Bronchus fibroblast of lung (primary cell): ENCODE measurements around the gene HSPB1.

DNA sequence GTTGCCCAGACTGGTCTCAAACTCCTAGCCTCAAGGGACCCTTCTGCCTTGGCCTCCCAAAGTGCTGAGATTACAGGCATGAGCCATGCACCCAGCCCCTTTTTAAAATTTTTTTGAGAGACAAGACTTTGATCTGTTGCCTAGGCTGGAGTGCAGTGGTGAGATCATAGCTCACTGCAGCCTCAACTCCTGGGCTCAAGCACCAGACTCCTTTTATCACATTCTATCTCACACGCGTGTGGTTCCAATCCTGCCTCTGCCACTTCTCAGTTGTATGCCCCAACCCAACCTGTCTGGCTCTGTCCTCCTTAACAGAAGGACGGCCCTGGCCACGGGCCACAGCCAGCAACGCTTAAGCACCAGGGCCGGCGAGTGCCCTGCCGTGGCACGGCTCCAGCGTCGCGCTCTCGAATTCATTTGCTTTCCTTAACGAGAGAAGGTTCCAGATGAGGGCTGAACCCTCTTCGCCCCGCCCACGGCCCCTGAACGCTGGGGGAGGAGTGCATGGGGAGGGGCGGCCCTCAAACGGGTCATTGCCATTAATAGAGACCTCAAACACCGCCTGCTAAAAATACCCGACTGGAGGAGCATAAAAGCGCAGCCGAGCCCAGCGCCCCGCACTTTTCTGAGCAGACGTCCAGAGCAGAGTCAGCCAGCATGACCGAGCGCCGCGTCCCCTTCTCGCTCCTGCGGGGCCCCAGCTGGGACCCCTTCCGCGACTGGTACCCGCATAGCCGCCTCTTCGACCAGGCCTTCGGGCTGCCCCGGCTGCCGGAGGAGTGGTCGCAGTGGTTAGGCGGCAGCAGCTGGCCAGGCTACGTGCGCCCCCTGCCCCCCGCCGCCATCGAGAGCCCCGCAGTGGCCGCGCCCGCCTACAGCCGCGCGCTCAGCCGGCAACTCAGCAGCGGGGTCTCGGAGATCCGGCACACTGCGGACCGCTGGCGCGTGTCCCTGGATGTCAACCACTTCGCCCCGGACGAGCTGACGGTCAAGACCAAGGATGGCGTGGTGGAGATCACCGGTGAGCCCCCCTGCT is at the start of gene HSPB1:
HSPB1 (plus strand) TSS at position 618 of the 1,036 bp plus-strand sequence.
- RAMPAGE, long total RNA: start-site peak on the plus strand centred at position 567 of the sequence, 147 bp wide, 2,318 and 1,618 reads in 2 replicates

DNA sequence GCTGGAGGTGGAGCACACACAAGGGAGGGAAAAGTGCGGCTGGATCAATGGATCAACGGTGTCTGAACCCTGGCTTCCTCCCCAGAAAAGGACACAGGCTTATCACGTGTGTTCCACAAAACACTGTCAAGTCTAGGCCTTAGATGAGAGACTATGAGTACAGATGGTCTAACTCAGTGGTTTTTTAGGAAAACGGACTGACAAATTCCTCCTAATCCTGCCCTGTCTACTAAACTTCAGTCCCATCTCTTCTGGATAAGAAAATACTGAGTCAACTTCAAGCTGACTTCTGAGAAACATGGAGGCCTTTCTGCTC is 27.9 kb downstream of the HSPB1 start:
- RAMPAGE, long total RNA: no peak

DNA sequence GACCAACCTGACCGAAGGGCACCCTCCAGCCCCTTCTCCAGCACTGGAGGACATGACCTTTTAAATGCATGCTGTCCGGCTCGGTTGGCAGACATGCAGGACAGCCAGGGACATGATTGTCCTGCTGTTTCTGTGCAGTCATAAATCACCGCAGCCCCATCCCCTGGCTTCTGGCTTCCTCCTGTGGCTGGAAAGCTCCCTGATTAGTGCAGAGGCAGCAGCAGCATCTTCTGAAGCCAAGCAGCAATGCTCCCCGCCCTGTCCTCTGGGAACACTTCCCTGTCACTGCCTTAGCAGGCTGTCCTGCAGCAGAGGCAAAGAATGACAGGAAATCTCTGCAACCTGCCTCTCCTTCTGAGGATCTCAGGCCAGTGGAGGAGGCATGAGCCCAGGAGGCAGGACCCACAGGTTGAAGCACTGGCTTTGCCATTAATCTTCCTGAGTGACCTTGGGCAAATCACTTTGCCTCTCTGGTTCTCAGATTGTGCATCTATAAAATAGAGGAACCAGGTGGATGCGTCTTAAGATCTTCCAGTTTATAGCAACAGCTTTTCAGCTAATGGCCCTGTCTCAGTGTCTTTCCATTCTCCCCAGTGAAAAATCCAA is 7.2 kb upstream of the YWHAG start:
- RAMPAGE, long total RNA: no peak

GRCh38 chr7:76383290-76383708 is 24.5 kb upstream of the YWHAG start:
- RAMPAGE, long total RNA: no peak

- RAMPAGE, long total RNA: no peak
These were observed 20.2 kb downstream of the SSC4D start for GRCh38 chr7:76388992-76389917.

DNA sequence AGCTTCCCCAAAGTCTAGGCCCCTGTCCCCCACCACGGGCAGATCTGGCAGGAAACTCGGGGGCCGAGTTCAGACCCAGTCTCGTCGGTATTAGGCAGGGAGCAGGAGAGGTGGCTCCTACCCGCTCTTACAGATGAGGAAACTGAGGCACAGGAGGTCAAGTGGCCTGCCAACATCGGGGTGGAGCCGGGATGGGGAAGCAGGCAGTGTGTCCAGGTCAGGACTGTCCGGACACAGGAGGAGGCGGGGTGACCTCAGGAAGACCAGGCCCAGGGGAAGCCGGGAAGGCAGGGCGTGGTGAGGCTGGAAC is 1.7 kb downstream of the UPK3B start:
- RAMPAGE, long total RNA: no peak

DNA sequence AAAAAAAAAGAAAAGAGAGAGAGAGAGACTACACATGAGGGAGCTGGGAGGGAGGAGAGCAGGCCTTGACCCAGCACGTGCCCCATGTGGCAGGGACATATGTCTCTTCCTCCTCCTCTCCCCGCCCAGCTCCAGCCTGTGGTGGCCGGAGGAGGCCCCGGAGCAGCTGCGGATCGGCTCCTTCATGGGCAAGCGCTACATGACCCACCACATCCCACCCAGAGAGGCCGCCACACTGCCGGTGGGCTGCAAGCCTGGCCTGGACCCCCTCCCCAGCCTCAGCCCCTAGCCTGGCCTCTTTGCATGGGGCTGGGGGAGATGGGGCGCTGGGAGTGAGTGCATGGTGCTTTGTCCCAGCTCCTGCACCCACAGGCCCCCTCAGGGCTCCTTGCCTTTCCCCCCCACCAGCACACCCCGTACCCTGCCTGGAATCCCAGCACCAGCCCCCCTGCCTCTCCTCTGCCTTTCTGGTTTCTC is 4.6 kb downstream of the UPK3B start:
- RAMPAGE, long total RNA: no peak

- RAMPAGE, long total RNA: no peak
These were observed 15.7 kb downstream of the POMZP3 start for GRCh38 chr7:76611138-76612048.

DNA sequence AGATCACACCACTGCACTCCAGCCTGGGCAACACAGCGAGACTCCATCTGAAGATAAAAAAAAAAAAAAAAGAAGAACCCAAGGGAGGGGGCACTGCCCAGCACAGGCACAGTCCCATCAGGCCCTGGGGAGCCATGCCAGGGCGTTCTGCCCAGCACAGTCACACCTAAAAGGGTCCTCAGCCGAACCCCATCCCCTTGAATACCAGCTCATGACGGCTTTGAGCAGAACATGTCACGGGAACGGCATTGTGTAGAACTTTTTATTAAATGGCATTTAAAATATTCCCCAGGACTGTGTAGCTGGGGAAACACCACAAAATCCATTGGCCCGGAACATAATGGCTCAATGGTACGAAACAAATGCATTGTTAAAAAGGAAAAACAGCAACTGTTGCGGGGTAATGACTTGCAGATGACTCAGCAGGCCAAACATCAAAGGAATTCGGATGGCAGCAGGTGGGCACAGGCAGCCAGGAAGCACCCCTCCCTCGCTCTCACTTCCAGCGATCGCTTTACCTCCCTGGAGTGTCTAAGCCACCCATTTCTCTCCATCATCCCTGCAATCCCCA is 22.1 kb downstream of the SPDYE17 start:
- RAMPAGE, long total RNA: no peak

DNA sequence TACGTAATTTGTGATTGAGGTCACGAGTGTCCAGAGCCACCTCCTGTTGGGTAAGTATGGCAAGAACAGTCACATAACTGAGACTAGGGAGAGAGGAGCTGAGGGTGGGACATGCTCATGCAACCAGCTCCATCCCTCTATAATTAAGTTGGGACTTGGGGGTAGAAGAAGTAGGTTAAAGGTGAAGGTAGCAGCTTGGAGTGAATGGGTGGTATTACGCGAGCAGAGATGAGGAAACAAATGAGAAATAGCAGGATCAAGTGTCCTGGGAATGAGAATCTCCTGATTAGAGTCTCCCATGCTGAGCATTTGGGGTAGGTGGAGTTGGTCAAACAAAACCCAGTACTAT is 77.1 kb downstream of the GSAP start:
- RAMPAGE, long total RNA: no peak

DNA sequence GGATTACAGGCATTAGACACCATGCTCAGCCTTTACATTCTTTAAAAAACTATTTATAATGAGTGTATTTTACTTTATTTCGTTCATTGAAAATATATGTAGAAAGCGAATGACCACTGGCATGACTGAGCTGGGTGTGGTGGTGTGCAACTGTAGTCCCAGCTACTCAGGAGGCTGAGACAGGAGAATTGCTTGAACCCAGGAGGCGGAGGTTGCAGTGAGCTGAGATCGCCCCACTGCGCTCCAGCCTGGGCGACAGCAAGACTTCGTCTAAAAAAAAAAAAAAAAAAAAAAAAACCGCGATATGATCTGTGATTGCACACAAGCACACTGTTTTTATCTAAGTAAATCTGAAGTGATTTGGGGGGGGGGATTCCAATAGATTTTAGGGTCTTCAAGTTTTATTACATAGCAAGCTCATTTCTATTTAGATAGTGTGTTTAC is 34.8 kb upstream of the PTPN12 start:
- RAMPAGE, long total RNA: no peak

- RAMPAGE, long total RNA: no peak
These were observed 32.6 kb downstream of the PTPN12 start for GRCh38 chr7:77569578-77570278.

DNA sequence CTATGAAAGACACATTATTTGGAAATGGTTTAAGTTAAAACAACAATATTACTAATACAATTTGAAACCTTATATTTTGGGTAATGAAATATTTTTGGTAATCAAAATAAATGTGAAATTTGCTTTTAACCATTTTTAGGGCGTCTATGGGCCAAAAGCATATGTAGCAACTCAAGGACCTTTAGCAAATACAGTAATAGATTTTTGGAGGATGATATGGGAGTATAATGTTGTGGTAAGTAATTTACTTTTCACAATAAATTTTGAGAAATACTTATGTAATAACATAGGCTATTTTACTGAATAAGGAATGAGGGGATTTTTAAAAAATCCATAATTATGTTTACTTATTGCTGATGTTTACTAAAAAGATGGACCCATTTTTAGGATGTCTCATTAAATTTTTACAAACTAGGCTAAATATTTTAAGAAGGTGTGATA is 46.3 kb downstream of the PTPN12 start:
- RAMPAGE, long total RNA: no peak

DNA sequence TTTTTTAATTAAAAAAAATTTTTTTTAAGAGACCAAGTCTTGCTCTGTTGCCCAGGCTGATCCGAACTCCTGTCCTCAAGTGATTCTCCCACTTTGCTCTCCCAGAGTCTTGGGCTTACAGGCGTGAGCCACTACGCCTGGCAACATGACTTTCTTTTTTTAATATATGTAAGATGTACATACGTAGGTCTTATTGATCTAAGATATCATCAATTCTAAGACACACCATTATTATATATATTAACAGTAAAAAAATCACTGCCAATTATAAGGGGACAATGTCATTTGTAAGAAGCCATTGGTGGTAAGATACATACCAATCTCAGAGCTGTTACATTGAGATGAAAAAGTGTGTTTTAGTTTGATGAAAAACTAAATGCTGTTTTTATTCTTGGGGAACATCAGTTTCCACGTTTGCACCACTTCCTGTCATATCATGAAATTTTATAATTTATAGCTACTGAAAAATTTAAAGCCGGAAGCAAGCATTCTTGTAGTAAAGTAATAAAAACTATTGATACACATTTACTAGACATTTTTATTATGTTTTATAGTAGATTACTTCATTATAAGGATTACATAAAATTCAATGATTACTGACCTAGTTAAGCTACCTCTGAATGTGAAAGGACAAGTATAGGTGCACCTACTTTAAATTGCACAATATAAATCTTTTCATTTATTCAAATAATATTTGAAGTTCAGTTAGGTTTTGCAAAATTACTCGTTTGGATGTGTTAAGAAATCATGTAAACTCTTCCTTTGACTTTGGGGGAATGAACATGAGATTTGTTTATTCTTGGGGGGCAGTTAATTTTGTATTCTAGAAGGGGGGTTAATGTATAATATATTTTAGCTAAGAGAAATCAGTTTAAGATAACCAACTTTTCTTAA is 64.5 kb downstream of the PTPN12 start:
- RAMPAGE, long total RNA: no peak

- RAMPAGE, long total RNA: no peak
These were observed 69.3 kb downstream of the PTPN12 start for GRCh38 chr7:77606178-77606925.

GRCh38 chr7:77639023-77639562 is 57.2 kb upstream of the RSBN1L start:
- RAMPAGE, long total RNA: no peak

- RAMPAGE, long total RNA: no peak
These were observed 17.3 kb upstream of the RSBN1L start for GRCh38 chr7:77678903-77679434.

DNA sequence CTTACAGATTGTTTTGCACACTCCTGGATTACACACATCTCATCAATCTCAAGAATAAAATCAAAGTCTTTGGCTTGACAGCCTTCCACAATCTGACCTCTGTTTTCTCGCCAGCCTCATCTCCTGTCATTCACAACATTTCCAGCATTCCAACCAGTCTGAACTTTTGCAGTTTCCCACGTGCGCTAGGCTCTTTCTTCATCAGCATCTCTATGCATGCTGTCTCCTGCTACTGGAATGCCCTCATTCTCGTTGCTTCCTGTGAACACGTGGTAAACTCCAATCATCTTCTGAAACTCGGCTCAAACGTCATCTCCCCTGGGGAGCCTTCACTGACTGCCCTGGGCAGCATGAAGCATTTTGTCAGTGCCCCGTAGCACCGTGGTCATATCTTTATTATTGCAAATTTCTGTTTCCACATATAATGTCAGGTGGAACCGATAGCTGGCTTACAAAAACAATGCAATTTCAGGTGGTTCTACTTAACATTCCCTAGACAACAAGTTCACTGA is 12.2 kb upstream of the RSBN1L start:
- RAMPAGE, long total RNA: no peak

GRCh38 chr7:77788529-77789230 is 9.6 kb downstream of the TMEM60 start:
- RAMPAGE, long total RNA: no peak

DNA sequence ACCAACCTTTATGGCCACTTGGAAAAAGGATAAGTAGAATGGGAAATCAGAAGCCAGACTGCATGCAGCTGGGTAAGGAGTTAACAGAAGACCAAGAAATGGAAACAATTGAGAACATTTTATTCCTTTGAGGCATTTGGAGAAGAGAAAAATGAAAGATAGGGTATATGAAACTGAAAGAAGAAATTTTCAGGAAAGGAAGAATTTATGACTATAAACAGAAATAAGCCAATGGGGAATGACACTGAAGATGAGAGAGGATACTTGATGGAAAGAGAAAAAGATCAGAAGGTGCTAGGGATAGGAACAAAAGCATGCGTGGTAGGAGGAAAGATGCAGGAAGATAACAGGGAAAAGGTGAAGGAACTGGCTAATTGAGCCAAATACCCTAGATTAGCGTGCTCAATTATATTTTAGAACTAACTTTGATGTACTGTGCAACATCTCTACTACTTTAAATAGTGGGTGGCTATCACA is 1.8 kb downstream of the TMEM60 start:
- RAMPAGE, long total RNA: no peak